ENCODE measurements around a stretch of chr12.

- RRBS, 2 experiments: no CpG with 5 or more reads among the region's 3 CpGs
These were observed 141.7 kb upstream of the PLEKHG7 start for GRCh38 chr12:92561111-92561370.

- RRBS, 2 experiments: no CpG with 5 or more reads among the region's 6 CpGs
These were observed 51.6 kb downstream of the PLEKHG7 start for GRCh38 chr12:92754204-92755015.

DNA sequence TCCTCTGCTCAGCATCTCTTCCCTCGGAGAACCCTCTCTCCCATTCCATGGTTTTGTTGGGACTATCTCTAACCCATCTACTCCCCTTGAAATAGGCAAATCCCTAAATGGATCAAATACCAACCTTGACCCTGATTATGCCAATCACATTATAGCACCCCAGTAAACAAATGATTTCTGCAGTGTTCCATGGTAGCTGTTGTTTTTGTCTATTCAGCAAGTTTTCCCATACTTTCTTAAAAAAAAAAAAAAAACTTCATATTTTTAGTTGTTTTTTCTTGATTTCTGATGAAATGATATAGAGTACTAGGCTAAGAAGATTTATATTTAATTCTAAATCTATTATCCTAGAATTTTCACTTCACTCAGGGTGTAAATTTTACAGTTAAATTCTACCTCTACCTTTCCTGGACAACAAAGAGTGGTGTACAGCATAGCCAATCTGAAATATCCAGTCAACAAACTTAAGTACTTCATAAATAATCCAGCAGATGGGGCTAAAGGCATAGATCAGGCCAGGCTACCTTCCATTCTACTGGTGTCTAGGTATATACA is 82.1 kb downstream of the PLEKHG7 start:
- RRBS, 2 experiments: no CpG with 5 or more reads among the region's 1 CpG

- RRBS, 2 experiments: no CpG with 5 or more reads among the region's 5 CpGs
These were observed 83.6 kb downstream of the PLEKHG7 start for GRCh38 chr12:92785927-92787261.

GRCh38 chr12:92827915-92828429 is 101.1 kb downstream of the EEA1 start:
- RRBS, 2 experiments: no CpG with 5 or more reads among the region's 4 CpGs

DNA sequence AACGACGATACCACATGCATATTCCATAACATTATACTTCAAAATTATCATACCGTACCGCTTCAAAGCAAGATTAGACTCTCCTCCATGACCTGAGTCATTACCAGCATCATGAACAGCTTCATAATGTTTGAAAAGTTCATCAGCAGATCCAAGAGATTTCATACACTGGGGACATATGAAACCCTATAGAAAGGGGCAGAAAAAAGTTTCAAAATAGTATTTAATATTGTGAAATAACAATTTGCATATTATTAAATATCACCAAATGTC is 64.4 kb downstream of the EEA1 start:
- RRBS, 2 experiments: no CpG with 5 or more reads among the region's 4 CpGs

DNA sequence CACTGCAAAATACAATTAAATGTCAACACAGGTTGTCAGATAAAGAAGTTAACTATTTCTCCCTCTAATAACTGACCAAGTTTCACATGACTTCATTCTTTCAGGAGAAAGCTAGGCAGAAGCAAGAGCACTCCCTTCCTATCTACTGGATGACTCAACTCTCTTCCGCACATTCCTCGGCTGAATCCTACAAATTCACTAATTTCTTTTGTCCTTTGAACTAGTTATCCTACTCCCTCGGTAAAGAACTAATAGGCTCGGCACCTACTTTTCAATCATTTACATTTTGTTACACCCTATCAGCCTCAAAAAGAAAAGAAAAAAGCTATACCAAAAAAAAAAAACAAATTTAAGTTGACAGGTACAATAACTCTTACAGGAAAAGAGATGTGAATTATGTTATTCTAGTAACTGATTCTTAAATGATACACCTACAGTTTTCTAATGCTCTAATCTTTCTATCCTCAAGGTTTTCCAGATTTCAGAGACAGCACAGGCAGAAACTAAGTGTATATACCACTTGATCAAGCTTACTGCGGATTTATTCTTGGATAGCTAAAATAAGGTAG is 1.2 kb downstream of the EEA1 start:
- RRBS, 2 experiments: no CpG with 5 or more reads among the region's 5 CpGs

- RRBS, 2 experiments: no CpG with 5 or more reads among the region's 7 CpGs
These were observed 76.7 kb upstream of the EEA1 start for GRCh38 chr12:93005702-93006330.

DNA sequence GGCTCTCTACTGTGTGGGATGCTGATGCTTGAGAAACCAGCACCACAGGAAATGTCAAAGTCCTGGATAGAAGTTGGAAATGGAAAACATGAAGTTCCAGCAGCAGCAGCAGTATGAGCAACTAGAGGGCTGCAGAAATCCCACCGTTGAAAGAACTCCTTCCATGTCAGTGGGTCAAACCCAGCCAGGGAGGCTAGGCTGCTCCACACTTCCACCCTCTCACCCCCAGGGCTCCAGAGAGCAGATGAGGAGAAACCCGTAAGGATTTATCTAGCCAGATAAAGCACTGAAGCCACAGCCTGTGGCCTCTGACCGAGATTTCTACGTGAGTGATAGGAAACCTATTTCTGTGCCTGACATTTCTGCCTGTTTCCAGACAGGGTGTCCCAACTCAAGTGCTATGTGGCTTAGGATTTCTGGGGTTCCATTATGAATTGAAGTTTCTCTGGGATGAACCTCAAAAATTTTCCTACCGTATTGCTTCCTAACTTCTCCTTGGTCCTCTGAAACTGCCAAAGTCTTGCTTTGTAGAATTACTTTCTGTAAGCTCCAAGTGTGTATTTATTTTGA is 100.0 kb upstream of the EEA1 start:
- RRBS, 2 experiments: no CpG with 5 or more reads among the region's 5 CpGs

DNA sequence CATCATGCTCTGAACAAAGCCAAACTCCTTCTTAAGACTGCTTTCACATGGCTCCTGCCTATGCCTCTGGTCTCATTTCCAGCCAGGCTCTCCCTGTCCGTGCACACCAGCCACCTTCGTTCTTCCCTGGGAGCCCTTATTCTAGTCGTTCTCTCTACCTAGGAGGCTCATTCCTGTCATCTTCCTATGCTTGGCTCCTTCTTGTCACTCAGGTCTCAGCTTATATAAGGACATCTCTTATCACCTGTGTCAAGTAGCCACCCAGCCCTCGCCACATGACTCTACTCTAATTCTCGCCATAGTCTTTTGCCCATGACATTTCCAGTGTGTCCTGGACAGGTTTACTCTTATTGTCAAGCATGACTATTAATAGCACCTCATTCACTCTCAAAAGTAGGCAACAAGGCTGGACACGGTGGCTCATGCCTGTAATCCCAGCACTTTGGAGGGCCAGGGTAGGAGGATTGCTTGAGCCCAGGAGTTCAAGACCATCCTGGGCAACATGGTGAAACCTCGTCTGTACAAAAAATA is 175.8 kb upstream of the NUDT4 start:
- RRBS, 2 experiments: no CpG with 5 or more reads among the region's 7 CpGs

DNA sequence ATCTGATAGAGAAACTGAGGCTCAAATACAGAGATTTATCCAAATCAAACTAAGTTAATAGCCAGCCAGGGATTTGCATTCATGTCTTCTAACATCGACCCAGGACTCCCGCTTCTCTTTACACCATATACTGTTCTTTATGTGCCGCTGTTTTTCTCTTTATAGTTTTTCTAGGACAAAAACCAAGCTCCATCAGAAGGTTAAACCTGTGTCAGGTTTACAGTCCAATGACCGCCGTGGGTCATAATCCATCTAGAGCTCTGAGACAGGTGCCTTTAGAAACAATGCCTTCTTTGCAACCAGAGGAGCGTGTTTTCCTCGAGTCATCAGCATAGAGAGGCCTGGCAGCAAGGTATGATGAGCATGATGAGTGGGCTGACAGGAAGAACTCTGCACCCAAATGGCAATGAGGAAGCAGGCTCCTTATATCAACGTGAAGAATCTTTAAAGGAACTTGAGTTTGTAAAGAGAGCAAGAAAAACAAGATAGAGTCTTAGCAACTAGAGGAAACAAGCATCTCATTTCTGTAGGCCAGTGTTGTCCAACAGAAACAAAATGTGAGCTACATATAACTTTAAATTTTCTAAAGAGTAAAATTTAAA is 60.5 kb upstream of the NUDT4 start:
- RRBS, 2 experiments: no CpG with 5 or more reads among the region's 8 CpGs

DNA sequence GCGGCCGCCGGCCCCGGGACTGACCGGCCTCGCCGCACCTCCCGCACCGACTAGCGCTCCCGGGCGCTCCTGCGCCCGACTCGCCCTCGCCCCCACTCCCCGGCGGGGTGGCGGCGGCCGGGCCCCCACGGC is 291 bp downstream of the NUDT4 start:
- RRBS, 2 experiments: under 1 to 1% methylated on average over 11 of the region's 22 CpGs

DNA sequence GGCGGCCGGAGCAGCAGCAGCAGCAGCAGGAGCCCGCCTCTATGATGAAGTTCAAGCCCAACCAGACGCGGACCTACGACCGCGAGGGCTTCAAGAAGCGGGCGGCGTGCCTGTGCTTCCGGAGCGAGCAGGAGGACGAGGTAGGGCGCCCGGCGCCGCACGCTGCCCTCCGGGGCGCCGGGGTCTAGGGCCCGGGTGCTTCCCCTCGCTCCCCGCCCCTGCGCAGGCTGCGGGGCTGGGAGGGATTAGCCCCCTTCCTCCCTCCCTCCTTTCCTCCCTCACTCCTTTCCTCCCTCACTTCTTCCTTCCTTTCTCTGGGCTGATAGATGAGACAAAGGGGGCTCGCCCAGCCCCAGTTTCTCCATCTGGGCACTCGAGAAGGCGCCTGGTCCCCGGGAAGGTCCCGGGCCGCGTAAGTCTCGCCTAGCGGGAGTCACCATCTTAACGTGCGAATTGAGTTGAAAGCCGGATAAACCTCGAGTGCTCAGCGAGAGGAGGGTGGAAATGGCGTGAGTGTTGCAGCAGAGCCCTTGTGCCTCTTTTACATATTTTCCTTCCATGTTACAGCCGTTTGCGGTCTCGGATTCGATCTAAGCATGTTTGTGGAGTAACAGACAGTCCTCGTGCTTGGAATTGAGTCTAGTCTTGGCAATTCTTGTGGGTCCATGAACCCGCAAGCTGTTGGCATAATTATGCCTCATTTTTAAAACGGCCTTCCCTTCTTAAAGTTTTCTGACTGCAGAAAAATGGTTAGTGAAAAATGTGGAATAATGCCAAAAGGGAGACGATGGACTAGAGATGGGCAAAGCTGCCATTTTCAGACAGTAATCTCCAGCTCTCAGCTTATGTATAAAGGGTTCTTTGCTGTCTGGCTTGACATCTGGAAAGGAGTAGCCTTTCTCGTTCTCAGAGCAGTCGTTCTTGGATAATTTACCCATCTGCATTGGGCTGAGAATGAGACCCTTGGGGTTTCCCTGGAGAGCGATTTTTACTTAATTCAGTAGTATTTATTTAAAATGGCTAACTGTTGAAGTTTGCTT is 877 bp downstream of the NUDT4 start:
- RRBS, 2 experiments: under 1 to 2% methylated on average over 8 of the region's 53 CpGs

GRCh38 chr12:93466979-93467340 is 354 bp upstream of the MRPL42 start:
- RRBS, 2 experiments: no CpG with 5 or more reads among the region's 6 CpGs

DNA sequence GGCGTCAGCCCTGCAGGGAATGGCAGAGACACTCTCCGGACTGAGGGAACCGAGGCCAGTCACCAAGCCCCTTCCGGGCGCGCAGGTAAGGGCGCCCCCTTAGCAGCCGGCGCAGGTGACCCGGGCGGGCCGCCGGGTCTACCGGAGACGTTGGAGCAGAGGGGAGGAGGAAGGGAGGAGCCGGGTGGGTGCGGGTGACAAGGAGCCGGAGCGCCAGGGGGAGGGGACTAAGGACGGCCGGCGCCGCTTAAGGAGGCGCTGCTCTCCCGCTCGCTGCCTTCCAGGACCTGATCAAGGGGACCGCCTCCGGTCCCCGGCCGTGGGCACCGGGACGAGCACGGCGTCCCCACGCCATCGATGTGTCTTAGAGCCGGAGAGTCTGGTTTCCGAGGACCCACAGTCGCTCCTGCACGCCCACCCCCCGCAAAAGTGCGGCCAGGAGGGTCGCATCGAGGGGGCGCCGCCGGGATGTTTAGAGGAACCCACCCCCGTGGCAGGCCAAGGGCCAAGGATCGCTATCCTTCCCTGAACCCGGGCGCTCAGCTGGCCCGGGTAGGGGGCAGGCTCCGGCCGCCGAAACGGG is 2.3 kb upstream of the SOCS2 start:
- RRBS, 2 experiments: 1% methylated on average over 24 to 30 of the region's 56 CpGs

DNA sequence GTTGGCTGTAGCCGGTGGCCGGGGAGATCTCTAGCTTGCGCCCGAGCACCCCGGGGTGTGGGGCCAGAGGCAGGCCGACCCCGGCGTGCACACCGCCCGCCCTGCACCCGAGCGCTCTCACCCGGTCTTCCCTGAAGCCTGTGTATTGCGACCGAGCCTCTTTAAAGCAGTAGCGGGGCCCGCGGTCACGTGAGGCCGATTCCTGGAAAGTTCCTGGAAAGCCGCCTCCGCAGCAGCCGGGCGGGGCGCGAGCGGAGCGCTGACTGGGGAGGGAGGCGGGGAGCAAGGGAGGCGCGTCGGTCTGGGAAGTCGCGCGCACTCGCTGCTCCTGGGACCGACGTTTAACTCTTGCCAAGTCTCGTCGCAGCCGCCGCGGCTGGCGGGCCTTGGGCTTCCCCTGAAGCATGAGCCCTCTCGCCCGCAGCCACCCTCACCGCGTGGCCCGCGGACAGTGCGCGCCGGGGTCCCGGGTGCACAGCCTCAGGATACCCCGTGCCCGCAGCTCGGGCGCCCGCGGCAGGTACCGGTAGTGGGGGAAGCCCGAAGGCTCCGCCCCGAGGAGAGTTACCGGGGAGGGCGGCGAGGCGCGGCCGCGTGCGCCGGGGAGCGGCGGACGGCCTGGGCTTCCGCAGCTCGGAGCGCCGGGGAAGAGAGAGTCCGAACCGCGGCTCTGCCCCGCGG is 1.6 kb upstream of the SOCS2 start:
- RRBS, 2 experiments: 1 to 2% methylated on average over 23 of the region's 85 CpGs

DNA sequence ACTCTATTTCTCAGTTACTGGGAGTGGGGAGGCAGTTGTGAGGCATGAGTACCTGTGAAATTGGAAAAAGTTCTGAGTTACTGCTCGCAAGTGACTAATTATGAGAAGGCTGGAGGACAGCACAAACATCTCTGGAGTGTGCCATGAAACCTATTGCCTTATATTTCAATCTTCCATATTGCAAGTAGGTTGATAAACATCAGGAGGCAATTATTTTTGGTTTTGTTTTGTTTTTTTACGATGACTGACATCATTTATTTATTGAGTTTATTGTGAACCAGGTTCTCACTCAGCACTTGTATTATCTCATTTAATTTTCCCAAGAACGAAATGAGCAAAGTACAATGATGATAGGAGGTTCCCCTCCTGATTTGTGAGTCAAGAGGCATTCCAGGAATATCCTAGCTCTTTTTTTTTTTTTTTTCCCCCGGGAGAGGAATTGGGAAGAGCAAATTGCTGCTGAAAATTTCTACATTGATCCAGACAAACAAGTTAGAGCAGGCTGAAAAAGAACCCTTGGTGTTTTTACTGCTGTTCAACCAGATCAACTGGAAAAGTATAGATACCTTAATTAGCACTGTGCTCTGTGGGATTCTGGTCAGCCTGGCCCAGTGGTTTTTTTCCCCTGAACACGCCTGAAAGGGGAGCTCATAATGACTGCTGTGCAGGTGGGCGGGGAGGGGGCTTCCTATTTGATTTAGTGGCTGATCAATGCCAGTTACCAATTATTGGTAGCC is 4.8 kb downstream of the SOCS2 start:
- RRBS, 2 experiments: no CpG with 5 or more reads among the region's 6 CpGs

DNA sequence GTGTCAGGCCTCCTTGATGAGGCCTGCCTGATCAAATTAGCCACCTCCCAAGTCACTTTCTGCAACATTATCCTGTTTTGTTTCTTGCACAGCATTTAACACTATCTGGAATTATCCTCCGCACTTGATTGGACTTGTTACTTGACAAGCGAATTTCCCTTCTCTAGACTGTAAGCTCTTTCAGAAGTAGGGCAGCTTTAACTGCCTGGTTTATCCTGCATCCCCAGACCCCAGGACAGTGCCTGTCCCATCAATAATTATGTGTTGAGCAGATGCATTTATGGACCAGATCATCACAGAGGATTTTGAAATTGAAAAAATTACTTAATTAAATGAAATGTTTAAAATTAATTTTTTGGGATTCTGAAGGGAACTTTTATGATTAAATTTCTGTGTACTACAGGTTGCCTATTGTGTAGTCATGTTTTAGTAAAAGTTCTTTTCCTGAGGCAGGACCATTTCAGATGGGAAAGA is 27.8 kb downstream of the CRADD start:
- RRBS, 2 experiments: no CpG with 5 or more reads among the region's 2 CpGs

- RRBS, 2 experiments: no CpG with 5 or more reads among the region's 5 CpGs
These were observed 98.0 kb downstream of the CRADD start for GRCh38 chr12:93775114-93775606.

GRCh38 chr12:93825464-93826074 is 148.4 kb downstream of the CRADD start:
- RRBS, 2 experiments: no CpG with 5 or more reads among the region's 4 CpGs